ENCODE measurements around a stretch of chr18.

GRCh38 chr18:55403479-55403971, 184.5 kb downstream of the TCF4 start:
- RRBS: no CpG with 5 or more reads among the region's 4 CpGs
CAGE:
- cytosol, long polyA plus RNA: no peak
- long polyA plus RNA: no peak
- nucleus, long polyA plus RNA: no peak

GRCh38 chr18:55479441-55480196, 108.4 kb downstream of the TCF4 start:
- RRBS: no CpG with 5 or more reads among the region's 8 CpGs
CAGE:
- cytosol, long polyA plus RNA: no peak
- long polyA plus RNA: no peak
- nucleus, long polyA plus RNA: no peak

GRCh38 chr18:55721412-55721693, 133.4 kb upstream of the TCF4 start:
- RRBS: no CpG with 5 or more reads among the region's 7 CpGs
CAGE:
- cytosol, long polyA plus RNA: no peak
- long polyA plus RNA: no peak
- nucleus, long polyA plus RNA: no peak

DNA sequence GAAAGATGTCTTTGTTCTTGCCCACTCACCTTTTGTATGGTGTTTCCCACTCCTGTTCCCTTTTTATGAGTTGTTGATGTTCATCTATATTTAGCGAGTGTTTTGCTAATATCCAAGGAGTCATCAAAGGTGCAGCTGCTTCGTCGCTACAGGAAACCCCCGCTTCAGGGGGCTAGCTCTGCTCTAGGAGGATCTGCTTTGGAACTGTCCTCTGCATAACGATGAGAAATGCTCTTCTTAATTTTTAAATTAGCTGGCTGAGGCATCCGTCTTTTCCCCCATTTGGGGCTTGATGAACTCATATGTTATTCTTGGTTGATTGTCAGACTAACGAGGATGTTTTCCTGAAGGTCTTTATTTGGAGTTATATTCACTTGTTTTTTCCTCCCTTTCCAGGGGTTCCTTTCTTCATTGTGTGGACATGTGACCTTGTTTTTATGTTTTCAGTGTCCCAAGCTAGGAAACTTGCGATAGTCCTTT, 179.2 kb downstream of the TXNL1 start:
- RRBS: no CpG with 5 or more reads among the region's 8 CpGs
CAGE:
- cytosol, long polyA plus RNA: no peak
- long polyA plus RNA: no peak
- nucleus, long polyA plus RNA: no peak

GRCh38 chr18:56789318-56789735, 138.2 kb downstream of the WDR7 start:
- RRBS: no CpG with 5 or more reads among the region's 4 CpGs
CAGE:
- cytosol, long polyA plus RNA: no peak
- long polyA plus RNA: no peak
- nucleus, long polyA plus RNA: no peak

DNA sequence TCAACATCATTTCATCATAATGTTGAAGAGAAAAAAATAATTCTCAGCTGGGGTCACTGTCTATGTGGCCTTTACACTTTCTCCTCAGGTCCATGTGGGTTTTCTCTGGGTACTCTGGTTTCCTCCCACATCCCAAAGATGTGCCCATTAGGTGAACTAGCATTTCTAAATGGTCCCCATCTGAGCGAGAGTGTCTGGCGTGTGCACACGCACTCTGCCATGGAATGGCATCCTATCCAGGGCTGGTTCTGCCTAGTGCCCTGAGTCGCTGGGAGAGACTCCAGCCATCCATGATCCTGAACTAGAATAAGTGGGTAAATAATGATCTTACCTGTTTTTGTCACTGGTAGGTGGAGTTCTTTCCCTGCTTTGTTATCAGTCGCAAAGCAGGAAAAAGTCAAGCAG, 205.2 kb upstream of the BOD1L2 start:
- RRBS: no CpG with 5 or more reads among the region's 5 CpGs
CAGE:
- cytosol, long polyA plus RNA: no peak
- long polyA plus RNA: no peak
- nucleus, long polyA plus RNA: no peak

GRCh38 chr18:57050581-57051124, 96.2 kb upstream of the BOD1L2 start:
- RRBS: no CpG with 5 or more reads among the region's 5 CpGs
CAGE:
- cytosol, long polyA plus RNA: no peak
- long polyA plus RNA: no peak
- nucleus, long polyA plus RNA: no peak

DNA sequence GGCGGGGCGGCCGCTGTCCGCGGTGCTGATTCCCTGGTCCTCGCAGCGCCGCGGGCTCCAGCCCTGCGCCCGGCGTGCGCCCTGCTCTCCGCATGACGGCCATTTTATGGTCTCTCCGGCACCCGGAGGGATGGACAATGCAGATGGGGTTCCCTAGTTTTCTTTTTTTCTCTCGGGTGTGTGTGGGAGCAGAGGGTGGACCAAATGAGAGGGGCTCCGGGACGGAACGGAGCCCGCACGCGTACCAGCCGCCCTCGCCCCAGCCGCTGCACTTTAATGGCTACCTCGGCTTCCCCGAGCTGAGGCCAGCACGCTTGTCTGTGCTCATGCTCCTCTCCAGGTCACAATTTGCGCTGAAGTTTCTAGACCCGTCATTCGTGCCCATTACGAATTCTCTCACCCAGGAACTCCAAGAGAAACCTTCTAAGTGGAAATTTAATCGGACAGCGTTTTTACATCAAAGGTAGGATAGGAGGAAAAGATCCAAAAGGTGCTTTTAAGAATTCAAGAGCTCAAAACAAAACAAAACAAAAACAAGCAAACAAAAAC, 1.8 kb downstream of the ST8SIA3 start:
- RRBS: 12% methylated on average over 8 of the region's 36 CpGs
CAGE:
- cytosol, long polyA plus RNA: no peak
- long polyA plus RNA: no peak
- nucleus, long polyA plus RNA: no peak

GRCh38 chr18:57427399-57428544, 7.4 kb upstream of the ONECUT2 start:
- RRBS: 94% methylated on average over 26 of the region's 109 CpGs
CAGE:
- cytosol, long polyA plus RNA: no peak
- long polyA plus RNA: no peak
- nucleus, long polyA plus RNA: no peak

DNA sequence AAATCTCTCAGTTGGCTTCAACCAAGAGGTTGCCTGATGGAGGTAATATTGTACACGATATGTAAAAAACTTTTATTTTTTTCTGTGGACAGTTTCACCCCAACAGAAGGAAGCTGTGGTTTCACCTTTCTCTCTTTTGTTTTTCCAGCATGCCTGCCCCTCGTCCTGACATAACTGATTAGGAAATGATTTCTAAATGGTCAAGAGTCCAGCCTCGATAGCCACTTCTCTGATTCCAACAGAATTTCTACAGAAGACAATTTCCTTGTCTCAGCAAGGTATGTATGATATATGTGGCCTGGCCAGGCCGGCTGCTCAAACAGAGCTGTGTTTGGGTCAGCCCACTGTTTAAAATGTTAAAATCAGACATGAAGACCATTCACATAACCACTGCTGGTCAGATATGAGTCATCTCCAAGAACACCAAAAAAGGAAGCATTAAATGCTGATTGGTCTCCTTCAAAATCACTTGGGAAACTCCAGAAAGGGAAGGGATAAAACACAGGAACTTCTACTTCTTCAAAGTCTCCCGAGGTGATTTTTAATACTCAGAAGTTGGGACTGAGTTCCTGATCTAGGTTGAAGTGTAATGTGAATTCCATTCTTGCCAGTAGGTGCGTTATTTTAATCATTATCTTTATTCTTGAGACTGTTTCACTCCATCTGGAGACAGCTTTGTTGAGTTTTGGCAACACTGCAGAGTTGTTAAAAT, 22.3 kb downstream of the ATP8B1 start:
- RRBS: no CpG with 5 or more reads among the region's 6 CpGs
CAGE:
- cytosol, long polyA plus RNA: no peak
- long polyA plus RNA: no peak
- nucleus, long polyA plus RNA: no peak

DNA sequence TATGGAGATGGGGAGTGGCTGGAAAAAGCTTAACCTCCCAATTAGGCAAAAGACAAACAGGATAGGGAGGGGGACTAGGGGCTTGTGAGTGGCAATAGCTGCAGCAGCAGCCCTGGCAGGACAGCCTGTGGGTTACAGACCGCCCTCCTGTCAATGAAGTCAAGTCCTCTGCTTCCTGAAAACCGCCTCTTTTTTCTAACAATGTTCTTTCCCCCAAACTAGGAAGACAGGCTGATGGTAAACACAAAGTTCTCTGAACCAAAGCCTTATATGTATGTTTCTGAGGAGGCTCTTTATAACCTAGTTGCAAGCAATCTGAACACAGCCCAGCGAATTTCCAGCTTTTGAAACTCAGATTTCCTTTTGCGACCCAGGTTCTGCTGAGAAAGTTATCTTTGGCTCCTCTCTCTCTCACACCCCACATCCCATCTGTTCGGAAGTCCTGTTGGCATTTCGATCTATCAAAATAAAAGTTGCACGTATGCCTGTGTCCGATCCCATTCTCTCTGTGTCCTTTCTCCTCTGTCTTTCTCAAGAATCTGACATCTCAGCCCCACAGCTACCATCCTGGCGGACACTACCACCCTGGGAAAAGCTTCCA, 10.2 kb downstream of the ATP8B1 start:
- RRBS: no CpG with 5 or more reads among the region's 9 CpGs
CAGE:
- cytosol, long polyA plus RNA: no peak
- long polyA plus RNA: no peak
- nucleus, long polyA plus RNA: no peak

DNA sequence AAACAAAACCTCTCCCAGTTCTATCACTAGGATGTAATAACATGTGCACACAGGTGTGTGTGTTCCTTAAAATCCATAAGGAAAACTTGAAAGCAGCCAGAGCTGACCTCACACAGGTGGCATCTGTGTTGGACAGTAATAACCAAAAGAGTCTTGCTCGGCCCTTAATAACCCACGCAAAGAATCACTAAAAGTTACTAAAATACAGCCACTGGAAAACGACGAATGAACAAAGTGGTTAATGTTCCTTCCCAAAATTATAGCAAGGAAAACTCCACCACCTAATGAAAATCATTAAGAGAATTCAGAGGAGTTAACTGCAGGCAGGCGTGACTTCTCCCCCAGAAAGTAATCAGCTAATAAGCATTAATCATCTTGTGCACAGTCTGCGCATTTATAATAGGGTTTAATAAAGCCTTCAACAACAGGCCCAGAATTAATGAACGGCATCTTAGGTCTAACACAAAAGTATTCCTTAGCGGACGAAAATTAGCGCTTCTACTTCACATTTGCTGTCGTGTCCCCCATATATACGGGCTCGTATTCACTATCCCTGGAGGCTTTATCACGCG, 2.0 kb downstream of the ATP8B1 start:
- RRBS: no CpG with 5 or more reads among the region's 15 CpGs
CAGE:
- cytosol, long polyA plus RNA: no peak
- long polyA plus RNA: no peak
- nucleus, long polyA plus RNA: no peak

- RRBS: 2% methylated on average over 24 of the region's 28 CpGs
CAGE:
- cytosol, long polyA plus RNA: no peak
- long polyA plus RNA: no peak
- nucleus, long polyA plus RNA: no peak
Measured at GRCh38 chr18:57802479-57802811, 670 bp downstream of the ATP8B1 start.

GRCh38 chr18:58103344-58104062, 59.5 kb downstream of the NEDD4L start:
- RRBS: no CpG with 5 or more reads among the region's 7 CpGs
CAGE:
- cytosol, long polyA plus RNA: no peak
- long polyA plus RNA: no peak
- nucleus, long polyA plus RNA: no peak

DNA sequence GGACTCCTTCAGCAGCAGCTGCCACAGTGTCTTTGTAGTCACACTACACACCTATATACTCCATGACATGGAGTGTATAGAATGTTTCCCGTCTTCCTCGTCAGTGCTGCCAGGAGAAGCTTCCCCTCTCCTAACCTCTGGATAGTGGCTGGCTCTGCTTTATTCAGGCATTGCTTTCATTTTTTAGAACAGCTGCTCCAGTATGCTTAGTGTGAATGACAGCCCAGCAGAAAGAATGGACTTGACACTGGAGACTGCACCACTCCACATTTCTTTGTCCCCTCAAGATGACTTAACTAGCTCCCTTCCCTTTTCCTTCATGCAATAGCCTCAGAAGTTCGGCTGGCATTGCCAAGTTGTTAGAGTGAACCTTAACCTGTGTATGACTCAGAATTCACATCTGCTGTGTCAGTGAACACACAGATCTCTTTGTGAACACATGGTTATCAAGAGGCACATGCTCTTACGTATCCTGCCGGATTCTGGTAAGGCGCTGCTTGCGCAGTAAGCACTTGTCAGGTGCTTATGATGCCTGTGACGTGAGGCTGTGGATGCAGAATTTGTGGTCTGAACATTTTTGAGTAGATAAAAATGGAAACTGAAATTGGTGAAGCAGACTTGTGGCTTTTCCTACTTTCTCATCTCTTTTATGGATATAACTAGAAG, 73.9 kb downstream of the NEDD4L start:
- RRBS: no CpG with 5 or more reads among the region's 8 CpGs
CAGE:
- cytosol, long polyA plus RNA: no peak
- long polyA plus RNA: no peak
- nucleus, long polyA plus RNA: no peak

DNA sequence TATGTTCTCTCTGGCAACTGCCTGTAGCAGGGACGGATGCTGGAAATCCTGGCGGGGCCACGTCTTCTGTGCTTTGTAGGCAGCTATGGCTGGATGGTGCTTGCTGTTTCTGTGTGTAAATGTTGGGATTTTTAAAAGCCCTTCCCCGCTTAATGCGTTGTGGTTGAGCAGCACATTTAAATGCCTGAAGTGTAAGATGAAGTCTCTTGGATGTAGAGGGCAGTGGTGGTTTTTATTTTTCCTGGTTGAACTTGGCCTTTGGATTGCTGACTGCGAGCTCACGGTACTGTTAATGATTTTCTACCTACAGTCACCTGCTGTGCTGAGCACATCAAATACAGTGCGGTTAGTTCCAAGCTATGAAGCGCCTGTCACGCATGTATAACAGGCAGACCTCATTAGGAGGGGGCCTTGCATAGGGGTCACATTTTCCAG, 84.6 kb downstream of the NEDD4L start:
- RRBS: no CpG with 5 or more reads among the region's 10 CpGs
CAGE:
- cytosol, long polyA plus RNA: no peak
- long polyA plus RNA: no peak
- nucleus, long polyA plus RNA: no peak

- RRBS: no CpG with 5 or more reads among the region's 4 CpGs
CAGE:
- cytosol, long polyA plus RNA: no peak
- long polyA plus RNA: no peak
- nucleus, long polyA plus RNA: no peak
Measured at GRCh38 chr18:58171640-58172264, 127.7 kb downstream of the NEDD4L start.

DNA sequence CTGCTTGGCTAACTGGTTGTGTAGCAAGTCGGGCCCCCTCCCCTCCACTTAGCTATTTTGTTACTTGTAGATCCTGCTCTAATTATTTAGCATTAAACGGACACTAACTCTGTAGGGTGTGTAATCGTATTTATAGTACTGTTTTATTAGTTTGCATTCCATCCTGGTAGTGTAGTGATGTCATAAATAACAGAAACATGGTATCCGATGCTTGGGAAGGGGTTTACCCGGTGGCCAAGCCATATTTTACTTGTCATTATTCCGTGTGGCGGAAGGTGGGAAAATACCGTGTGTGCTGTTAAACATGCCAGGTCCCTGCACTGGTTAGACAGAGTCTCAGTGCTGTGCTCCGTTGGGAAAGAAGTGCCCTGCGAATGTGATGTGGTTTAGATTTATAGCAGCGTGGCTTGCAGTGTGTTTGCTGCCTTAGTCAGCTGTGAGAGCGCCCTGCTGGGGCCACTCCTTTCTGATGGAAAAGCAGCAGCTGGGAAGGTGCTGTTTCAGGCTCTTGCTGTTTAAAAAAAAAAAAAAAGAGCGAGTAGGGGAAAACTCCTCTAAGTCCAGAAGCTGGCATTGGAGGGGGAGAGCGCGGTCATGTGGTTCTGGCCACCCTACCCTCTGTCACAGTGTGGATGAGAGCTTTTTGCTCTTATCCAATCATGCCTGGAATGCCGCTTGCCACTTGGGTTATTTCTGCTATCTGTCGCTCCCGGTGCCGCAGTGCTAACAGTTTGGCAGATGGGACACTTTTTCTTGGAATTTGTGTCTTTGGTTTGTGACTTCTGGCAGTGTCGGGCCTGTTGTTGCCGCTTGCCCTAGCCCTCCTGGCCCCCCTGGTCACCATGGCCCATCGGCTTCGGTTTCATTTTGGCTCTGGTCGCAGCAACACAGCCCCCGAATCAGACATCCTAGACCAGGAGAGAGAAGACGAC, 211.0 kb downstream of the NEDD4L start:
- RRBS: no CpG with 5 or more reads among the region's 26 CpGs
CAGE:
- cytosol, long polyA plus RNA: no peak
- long polyA plus RNA: no peak
- nucleus, long polyA plus RNA: no peak

DNA sequence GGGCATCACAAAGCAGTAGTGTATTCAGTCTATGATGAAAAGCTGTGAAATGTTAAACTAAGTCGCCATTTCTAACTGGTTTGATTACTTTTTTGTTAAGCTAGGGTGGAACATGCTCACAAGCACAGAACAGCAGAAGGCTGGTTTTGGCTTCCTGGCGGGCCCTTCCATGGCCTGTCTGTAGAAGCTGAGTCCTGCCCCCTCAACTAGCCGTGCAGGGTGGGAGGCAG, 290.8 kb downstream of the ALPK2 start:
- RRBS: no CpG with 5 or more reads among the region's 3 CpGs
CAGE:
- cytosol, long polyA plus RNA: no peak
- long polyA plus RNA: no peak
- nucleus, long polyA plus RNA: no peak

GRCh38 chr18:58396181-58396648, 232.7 kb downstream of the ALPK2 start:
- RRBS: no CpG with 5 or more reads among the region's 10 CpGs
CAGE:
- cytosol, long polyA plus RNA: no peak
- long polyA plus RNA: no peak
- nucleus, long polyA plus RNA: no peak

Data from SK-N-SH (cell line).